Fibroblast of the aortic adventitia (primary cell): ENCODE results near the genes ELAVL1, FBN3 and RPS28.

DNA sequence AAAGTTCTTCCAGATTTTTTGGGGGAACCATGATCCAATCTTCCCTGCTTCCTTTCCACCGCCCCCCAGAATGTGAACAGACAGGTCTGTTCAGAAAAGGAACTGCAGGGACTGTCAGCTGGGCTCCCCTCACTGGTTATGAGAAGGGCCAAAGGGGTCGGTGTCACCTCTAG is 4.6 kb downstream of the TRAPPC5 start:
- CAGE, long polyA plus RNA = no peak

- CAGE, long polyA plus RNA = no peak
Measured at GRCh38 chr19:7787060-7787715, 24.1 kb downstream of the CLEC4M start.

DNA sequence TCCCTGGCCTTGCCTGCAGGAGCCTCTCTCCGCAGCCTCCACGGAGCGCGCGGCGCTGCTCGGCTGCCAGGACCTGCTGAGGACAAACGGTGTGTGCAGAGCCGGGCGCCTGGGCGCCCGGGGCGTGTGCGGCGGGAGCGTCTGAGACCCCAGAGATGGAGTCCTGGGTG is 25.1 kb downstream of the CLEC4M start:
- CAGE, long polyA plus RNA = no peak

GRCh38 chr19:7852790-7853846 is 21.1 kb downstream of the PRR36 start:
- CAGE, long polyA plus RNA = no peak

DNA sequence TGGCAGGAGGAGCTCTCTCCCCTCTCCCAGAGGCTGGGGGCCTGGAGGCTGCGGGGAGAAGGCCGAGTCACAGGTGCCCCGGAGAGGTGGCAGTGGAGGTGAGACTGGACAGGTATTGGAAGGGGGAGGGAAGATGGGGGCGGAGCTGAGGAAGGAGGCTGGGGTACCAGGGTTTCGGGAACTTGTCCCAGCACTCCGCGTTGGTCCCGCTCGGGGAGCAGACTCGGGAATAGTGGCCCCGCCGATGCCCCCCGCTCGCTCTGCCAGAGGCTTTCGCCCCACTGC is 996 bp downstream of the PRR36 start:
- CAGE, long polyA plus RNA = no peak

- CAGE, long polyA plus RNA = no peak
Measured at GRCh38 chr19:7902987-7903757, 505 bp upstream of the MAP2K7 start.

DNA sequence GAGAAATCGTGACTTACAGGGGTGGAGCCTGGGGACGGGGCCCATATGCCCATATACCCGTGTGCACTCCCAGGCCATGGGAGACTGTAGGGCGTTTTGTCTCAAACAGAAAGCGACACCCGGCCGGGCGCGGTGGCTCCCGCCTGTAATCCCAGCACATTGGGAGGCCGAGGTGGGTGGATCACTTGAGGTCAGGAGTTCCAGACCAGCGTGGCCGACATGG is 1.0 kb upstream of the SNAPC2 start:
- CAGE, long polyA plus RNA = no peak

DNA sequence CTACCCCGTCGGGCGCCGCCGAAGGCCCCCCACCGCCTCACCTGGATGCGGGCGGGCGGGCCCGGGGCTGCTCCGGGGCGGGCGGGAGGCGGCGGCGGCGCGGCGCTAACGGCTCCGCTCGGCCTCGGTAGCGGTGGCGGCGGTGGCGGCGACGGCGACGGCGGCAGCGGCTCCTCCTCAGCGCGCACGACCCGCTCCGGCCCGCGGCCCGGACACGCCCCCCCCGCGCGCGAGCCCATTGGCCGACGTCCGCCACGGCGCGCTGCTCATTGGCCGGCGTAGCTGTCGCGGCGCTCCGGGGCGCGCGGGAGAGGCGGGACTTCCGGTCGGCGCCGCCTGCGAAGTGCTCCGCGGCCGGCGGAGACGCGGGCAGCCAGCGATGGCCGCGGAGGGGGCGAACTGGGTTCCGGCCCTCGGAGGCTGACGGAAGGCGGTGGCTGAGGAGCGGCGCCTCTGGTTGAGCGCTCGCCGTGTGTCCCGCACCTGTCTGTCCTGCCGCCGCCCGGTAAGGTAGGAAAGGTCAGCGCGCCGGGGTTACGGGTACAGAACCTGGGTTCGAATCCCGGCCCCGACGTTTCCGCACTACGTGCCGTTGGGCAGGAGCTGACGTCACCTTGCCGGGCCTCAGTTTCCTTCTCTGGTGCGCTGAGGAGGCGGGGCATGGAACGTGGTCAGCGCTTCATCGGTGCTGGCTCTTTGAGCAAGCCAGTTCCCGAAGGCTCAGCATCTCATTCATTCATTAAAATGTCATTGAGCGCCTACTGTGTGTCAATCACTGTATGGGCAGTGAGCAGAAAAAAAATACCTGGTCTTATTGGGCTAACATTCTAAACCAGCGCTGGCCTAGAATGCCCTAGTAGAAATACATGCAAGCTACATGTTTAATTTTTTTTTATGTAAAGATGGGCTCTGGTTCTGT is at the start of gene ELAVL1:
Gene ELAVL1, minus strand, starts transcription at position 188 of the 919 bp plus-strand sequence.
- CAGE, long polyA plus RNA = no peak

- CAGE, long polyA plus RNA = no peak
Measured at GRCh38 chr19:8009933-8010332, 4.5 kb upstream of the ELAVL1 start.

DNA sequence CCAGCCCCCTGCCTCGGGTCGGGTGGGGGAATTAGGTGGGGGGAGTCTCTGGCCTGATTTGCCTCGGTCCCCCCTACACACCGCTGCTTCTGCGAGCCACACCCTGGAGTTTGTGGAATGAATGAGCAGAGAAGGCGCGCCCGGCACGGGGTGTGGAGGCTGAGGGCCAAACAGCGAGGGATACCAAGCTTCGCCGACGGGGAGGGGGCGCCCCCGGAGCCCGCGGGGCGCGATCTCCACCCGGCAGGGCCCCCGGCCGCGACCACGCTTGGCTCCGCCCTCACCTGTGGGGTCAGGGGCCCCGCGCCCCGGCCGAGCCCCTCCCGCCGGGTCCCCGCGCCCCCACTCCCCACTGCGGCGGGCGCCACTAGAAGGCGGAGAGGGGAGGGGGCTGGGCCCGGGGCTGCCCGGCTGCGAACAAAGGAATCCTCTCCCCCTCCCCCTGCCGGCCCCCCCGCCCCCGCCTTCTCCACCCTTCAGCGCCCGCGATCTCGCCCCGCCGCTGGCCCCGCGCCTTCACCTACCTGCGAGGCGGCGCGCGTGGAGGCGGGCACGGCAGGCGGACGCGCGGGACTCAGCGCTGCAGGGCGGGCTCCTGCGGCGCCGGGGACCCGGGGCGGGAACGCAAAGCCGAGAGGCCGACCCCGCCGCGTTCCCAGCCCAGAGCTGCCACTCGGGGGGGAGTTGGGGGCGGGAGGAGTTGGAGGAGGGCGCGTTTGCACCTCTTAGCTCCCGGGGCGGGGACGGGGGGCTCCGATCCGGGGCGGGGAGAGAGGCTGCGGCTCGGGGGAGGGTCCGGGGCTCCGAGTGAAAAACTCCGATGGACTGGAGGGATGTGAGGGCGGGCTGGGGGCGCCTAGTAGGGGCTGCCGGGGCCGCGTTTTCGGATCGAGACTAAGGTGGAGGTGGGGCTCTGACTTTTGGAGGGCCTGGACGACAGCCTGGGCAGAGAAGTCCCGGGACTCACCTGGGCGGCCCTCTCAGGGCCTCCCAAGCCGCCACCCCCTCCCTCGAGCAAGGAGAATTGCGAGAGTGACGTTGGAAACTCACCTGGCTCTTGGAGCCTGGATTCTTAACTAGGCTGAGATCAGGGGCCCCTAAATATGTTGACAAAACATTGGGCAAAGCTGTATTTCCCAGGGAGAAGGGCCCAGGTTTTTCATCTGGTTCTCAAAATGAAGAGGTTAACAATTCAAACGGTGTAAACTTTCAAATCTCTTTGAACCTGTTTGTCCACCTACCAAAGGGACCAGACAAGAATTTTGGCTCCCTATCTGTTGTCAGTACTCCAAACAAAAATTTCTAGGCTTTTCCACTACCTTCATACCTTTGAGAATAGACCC is at the start of gene FBN3:
Gene FBN3, minus strand, starts transcription at position 668 of the 1,343 bp plus-strand sequence.
- CAGE, long polyA plus RNA = no peak

DNA sequence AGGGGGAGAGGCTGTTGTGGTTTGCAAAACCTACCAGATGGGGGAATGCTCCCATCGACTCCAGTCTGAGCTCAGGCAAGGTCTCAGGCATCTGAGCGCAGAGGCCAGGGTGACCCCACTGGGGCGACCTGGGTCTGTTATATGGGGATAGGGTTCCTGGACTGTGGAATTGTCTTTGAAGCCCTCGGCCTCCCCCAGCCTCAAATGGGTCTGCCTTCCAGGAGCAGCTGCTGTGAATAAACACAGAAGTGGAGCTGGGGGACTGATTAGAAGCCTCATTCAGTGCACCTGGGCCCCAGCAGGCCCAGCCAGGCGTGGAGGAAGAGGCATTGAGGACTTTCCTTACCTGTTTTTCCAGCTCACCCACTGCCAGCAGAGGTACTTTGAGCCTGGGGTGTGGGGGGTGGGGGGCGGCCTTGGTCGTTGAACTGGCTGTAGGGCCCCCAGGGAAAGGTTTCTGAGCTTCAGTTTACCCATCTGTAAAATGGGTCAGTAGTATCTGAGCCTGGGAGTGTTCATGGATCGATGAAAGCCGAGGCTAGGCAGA is 1.4 kb downstream of the CERS4 start:
- CAGE, long polyA plus RNA = no peak

- CAGE, long polyA plus RNA = no peak
Measured at GRCh38 chr19:8319933-8320509, 1.2 kb downstream of the NDUFA7 start.

- CAGE, long polyA plus RNA = no peak
Measured at GRCh38 chr19:8320510-8321270, 485 bp downstream of the NDUFA7 start.

DNA sequence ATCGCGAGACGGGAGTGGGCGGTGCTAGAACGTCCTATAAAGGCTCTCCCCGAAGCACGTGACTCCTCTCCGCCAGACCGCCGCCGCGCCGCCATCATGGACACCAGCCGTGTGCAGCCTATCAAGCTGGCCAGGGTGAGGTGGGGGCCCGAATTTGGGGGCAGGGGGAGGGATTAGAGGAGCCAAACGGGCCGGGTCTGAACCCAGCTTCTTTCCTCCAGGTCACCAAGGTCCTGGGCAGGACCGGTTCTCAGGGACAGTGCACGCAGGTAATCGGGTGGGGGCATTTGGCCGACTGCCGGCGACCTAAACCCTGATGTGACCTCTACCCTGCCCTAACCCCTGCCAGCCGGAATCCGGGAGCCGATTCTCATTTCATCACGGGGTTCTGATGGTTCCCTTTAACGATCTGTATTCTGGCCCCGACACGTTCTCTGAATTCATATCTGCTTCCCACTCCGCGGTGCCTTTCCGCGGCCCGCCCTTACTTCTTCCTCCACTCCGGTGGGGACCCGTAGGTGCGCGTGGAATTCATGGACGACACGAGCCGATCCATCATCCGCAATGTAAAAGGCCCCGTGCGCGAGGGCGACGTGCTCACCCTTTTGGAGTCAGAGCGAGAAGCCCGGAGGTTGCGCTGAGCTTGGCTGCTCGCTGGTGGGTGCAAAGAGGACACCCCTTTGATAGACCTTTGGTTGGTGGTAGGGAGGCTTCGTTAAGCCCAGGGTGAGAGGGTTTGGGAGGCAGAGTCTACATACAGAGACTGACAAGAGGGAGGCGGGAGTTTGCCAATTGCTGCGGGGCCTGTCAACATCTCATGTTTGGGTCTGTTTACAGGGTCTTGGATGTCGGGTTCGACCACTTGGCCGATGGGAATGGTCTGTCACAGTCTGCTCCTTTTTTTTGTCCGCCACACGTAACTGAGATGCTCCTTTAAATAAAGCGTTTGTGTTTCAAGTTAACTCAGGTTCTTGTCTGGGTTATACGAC is at the start of gene RPS28:
Gene RPS28, plus strand, starts transcription at position 62 of the 989 bp plus-strand sequence.
- CAGE, long polyA plus RNA = no peak

DNA sequence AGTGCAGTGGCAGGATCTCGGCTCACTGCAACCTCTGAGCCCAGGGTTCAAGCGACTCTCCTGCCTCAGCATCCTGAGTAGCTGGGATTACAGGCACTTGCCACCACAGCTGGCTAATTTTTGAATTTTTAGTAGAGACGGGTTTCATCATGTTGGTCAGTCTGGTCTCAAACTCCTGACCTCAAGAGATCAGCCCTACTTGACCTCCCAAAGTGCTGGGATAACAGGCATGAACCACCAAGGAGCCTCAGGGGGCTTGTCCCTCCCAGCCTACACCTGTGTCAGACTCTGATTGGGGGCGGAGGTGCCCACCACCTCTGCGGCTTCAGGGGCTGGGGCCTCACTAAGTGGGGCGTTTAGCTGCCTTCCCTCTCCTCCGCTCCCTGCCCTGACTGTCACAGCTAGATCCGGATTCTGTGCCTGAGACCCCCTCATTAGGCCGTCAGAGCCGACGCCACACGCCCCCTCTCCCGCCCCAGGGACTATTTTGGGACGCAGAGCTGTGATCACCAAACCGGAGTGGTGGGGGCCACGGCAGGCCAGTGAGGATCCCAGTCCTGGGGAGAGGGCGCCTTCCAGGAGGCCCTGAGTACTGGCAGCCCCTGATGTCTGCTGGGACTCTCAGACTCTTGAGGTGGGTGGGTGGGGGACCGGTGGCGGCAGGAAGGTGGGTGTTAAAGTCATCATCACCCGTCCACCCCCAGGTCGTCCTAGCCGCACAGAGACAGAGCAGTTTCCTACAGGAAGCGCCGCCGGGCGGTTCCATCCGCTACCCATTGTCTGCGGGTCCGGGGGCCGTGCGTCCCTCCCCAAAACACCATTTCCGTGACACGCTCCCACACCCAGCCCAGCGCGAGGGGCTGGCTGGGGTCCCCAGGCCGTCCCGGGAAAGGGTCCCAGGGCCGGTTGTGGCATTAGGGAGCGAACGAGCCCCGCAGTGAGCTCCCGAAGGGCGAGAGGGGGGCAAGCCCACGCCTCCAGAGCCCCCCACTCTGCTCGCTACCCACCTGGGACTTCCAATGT is 707 bp downstream of the KANK3 start:
- CAGE, long polyA plus RNA = no peak

DNA sequence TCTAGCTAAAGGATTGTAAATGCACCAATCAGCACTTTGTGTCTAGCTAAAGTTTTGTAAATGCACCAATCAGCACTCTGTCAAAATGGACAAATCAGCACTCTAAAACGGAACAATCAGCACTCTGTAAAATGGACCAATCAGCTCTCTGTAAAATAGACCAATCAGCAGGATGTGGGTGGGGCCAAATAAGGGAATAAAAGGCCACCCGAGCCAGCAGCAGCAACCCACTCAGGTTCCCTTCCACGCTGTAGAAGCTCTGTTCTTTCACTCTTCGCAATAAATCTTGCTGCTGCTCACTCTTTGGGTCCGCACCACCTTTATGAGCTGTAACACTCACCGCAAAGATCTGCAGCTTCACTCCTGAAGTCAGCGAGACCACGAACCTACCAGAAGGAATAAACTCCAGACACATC is 10.8 kb upstream of the RAB11B start:
- CAGE, long polyA plus RNA = no peak

DNA sequence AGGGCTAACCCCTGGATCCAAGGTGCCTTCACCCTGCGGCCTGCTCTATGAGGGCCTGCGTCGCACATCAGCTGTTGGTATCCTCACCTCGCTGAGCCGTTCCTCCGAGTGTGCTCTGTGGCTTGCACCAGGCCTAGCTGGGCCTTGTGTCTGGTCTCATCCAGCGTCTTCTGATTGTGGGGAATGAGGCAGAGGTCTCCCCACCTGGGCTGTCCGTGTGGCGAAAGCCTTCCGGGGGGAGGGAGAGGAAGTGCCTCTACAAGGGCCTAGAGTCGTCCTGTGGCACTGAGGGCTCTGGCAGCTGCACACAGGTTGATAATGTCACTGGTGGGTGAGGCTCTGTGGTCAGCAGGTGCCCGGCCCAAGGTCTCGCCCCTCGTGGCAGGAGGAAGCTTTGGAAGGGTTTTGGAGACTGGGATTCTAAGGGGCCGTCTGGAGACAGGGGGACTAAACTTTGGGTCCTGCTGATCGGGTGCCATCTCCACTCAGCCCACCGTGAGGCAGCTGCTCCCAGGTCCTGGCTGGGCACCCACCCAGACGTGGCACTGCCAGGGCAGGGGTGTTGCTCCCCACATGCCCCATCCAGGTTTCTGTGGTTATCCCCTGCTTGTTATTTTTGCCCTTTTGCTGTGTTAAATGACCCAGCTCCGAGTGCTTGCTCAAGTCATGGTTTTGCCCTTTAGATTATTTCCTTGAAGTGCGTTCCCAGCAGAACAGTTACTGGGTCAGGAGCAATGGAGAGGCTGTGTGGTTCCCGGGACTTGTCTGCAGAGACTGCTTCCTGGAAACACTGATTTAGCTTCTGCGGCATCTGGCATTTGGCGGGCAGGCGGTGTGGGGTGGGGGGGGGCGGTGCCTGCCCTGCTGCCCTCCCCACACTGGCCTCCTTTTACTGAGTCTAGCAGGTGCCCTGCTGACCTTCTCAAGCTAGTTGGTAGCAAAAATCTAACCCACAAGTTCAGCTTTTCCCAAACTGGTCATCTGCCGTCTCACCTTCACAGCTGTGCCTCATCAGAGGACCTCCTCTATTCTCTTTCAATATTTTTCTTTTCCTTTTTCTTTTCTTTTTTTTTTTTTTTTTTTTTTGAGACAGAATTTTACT is 1.8 kb downstream of the RAB11B start:
- CAGE, long polyA plus RNA = no peak

DNA sequence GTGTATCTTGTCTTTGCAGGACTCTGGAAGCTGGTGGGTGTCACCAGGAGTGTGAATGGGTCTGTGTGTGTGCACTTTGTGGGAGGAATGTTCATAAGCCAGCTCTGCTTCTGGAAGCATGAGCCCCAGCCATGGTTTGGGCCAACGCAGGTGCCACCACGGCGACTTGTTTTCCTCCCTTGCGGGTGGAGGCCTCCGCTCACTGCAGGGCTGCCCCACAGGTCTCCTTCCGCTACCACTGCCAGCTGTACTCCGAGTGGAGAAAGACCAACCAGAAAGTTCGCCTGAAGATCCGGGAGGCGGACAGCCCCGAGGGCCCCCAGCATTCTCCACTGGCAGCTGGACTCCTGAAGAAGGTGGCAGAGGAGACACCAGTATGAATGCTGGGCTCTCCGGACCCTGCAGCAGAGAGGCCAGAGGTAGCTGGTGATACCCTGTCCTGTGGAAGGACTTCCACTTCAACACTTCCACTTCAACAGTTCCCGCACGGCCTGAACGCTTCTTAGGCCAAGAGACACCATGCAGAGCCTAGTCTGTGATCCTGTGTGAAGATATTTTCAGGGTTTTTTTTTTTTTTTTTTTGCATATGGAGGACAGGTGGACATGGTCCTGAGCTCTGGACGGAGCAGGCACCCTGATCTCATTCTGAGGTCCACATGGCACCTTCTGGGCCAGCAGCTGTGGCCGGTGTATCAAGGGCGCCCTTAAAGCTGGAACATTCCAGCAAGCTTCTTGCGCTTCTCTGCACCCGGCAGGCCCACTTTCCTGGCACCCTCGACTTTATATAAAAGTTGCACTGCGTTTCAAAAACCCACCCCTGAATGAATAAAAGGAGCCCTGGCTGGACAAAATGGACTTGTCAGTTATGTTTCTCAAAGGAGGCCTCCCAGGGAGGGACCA is 6.4 kb upstream of the HNRNPM start:
- CAGE, long polyA plus RNA = no peak

DNA sequence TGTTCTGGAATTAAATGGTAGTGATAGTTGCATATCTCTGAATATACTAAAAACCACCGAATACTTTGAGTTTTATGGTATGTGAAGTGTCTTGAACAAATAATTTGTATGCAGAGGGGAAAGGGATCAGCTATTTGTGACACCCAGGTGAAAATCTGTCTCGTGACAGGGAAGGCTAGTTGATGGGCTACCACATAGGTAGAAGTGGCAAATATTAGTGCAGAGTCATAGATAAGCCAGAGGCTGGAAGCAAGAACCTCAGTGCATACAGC is 24.6 kb downstream of the HNRNPM start:
- CAGE, long polyA plus RNA = no peak

GRCh38 chr19:8475343-8476662 is 26.6 kb downstream of the PRAM1 start:
- CAGE, long polyA plus RNA = no peak